Stomach (tissue), 7 donors: ENCODE measurements around a stretch of chr12.

DNA sequence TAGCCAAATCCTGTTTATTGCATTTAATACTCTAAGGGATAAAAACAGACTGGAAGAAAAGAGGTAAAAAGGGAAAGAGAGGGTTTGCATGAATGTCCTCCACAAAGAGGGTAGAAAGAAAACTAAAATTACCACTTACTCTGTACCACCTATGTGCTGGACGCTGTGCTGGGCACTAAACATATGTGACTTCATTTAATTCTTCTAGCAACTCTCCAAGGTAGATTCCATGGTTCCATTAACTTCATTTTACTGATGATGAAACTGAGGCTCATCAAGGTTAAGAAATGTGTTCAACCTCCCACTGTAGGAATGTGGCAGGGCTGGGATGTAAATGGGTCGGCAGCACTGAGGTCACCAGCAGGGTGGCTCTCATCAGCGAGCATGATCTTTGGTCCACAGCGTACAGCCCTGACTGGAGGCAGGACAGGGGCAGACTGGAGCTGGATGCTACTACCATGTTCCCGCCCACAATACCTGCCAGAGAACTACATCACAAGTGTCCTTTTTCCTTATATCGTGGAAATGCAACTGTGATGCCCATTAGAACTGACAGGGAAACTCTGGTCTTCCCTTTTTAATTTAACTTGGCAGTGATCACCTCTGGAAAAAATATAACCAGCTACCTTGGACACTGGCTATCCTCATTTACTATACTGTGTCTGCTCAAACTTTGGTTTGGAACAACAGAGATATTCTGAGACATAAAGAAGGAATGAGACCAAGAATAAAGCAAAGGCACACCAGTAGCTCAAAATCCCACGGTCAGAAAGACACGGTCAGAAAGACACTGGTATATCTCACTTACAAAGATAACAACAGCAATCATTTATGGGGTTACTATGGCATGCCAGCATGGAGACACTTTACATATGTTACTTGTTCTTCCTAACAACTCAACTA, 4.5 kb downstream of the APPL2 start:
- PRO-cap, result no peak
- RAMPAGE, long total RNA, 5 experiments, result start-site peak on the minus strand in 1 of 5 experiments, centred at position 622 of the sequence, 6 reads per replicate
- RRBS, result no CpG with 5 or more reads among the region's 8 CpGs

DNA sequence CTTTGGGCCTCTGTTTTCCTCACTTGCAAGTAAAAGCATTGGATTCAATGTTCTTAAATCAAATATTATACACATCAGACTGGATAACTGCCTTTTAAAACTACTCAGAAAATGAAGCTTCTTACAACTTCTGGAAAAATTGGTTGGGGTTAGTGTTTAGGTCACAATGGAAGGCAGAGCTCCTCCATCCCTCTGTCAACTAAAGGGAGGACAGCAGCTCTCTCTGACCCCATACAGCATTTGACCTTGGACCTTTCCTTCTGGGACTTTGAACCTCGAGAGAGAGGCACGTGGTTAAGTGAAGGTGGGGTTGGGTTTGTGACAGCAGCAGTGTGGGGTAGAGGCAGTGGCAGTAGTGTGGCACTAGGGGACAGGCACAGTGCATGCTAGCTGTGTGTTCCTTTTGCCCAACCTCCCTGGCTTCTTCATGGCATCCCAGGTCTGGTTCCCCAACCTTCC, 9.4 kb upstream of the C12orf75 start:
- PRO-cap, result no peak
- RAMPAGE, long total RNA, 5 experiments, result no peak in any of the 5 experiments
- RRBS, result no CpG with 5 or more reads among the region's 2 CpGs

- PRO-cap, result no peak
- RAMPAGE, long total RNA, 5 experiments, result no peak in any of the 5 experiments
- RRBS, result no CpG with 5 or more reads among the region's 3 CpGs
Observed at GRCh38 chr12:105352158-105352539, 21.7 kb downstream of the C12orf75 start.

- PRO-cap, result no peak
- RAMPAGE, long total RNA, 5 experiments, result no peak in any of the 5 experiments
- RRBS, result 11% methylated on average over 2 of the region's 6 CpGs
Observed at GRCh38 chr12:105459811-105460407, 129.4 kb downstream of the C12orf75 start.

GRCh38 chr12:106064535-106065027, 74.2 kb downstream of the NUAK1 start:
- PRO-cap, result no peak
- RAMPAGE, long total RNA, 5 experiments, result no peak in any of the 5 experiments
- RRBS, result no CpG with 5 or more reads among the region's 5 CpGs

DNA sequence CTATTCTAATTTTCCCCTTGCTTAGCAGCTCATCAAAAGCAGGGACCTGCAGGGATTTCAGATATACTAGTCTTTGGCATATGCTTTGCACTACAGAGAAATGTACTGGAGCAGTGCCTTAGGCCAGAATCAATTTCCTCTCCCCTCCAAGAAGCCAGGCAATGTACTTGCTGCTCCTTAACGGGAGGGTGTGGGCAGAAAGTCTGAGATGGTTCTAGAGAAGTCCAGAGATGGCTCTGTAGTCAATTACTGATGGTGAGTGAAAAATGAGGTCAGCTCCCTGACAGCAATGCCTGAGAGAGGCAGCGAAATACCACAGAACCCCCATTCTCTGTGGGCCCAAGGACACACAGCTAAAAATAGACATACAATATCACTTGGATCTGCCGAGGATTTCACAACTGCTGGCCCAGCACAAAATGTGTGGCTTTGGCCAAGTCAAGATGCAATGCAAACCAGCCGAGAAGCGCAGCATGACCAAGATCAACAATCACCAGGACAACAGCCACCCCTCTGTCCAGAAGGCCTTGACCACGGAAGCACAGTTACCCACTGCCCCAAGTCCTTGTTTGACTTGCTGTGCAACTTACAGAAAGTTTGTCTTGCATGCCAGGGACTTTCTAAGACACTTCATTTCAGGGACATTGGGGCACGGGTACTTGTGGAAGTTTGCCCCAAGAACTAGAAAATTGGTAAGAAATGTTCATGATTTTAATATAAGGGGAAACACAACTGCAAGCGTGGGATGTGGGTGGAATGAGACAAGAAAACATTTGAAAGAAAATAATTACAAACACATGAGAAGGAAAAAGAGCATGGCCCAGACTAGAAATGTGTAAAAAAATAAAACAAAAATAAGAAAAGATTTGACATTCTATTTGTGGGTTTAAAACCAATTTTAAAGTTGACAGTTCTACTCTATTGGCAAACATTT, 52.1 kb downstream of the CKAP4 start:
- PRO-cap, result no peak
- RAMPAGE, long total RNA, 5 experiments, result no peak in any of the 5 experiments
- RRBS, result no CpG with 5 or more reads among the region's 8 CpGs

DNA sequence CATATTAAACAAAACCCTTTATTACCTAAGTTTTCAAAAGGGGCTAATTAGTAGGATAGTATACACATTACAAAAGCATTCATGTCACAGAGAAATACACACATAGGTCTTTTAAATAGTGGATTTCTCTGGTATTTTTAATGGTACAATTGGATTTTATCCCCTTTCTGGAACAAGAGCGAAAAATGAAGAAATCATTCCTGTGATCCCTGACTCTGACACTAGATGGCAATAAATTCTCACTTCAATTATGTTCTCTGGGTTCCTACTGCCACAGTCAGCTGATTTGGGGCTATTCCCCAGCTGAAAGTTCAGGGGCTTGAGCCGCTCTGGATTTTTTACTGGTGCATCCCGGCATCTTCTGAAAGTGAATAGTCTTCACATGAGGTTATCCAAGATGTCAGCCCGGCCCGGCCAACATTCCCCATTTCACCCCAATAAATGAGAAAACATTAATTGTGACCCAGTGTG, 21.0 kb downstream of the CKAP4 start:
- PRO-cap, result no peak
- RAMPAGE, long total RNA, 5 experiments, result no peak in any of the 5 experiments
- RRBS, result 0% methylated on average over 1 of the region's 5 CpGs

DNA sequence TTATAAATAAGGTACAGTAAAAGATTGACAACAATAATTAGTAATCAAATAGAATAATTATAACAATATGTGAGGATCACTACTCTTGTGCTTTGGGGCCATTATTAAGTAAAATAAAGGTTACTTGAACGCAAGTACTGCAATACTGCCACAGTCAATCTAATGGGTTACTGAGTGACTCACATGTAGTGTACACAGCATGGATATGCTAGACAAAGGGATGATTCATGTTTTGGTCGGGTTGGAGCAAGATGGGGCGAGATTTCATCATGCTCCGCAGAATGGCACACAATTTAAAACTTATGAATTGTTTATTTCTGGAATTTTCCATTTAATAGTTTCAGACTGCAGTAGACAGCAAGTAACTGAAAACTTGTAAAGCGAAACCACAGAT, 14.1 kb upstream of the TCP11L2 start:
- PRO-cap, result no peak
- RAMPAGE, long total RNA, 5 experiments, result no peak in any of the 5 experiments
- RRBS, result no CpG with 5 or more reads among the region's 5 CpGs

DNA sequence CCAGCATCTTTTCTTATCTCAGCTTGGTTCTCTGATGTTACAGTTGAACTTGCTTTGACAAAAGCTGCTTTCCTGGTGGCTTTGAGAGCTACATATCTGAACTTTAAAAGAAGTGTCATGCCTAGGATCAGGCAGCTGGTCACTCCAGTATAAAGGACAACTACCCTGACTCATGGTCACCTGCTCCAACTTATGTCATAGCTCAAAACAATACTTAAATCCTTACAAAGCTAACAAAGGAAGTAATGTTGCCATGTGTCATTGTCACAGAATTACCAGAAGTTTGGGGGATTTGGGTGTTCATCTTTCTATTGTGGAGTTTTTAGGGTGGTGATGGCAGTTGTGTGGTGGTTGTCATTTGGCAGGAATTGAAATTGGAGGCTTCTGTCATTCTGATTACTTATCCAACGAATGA, 1.8 kb upstream of the TCP11L2 start:
- PRO-cap, result no peak
- RAMPAGE, long total RNA, 5 experiments, result no peak in any of the 5 experiments
- RRBS, result no CpG with 5 or more reads among the region's 1 CpG

DNA sequence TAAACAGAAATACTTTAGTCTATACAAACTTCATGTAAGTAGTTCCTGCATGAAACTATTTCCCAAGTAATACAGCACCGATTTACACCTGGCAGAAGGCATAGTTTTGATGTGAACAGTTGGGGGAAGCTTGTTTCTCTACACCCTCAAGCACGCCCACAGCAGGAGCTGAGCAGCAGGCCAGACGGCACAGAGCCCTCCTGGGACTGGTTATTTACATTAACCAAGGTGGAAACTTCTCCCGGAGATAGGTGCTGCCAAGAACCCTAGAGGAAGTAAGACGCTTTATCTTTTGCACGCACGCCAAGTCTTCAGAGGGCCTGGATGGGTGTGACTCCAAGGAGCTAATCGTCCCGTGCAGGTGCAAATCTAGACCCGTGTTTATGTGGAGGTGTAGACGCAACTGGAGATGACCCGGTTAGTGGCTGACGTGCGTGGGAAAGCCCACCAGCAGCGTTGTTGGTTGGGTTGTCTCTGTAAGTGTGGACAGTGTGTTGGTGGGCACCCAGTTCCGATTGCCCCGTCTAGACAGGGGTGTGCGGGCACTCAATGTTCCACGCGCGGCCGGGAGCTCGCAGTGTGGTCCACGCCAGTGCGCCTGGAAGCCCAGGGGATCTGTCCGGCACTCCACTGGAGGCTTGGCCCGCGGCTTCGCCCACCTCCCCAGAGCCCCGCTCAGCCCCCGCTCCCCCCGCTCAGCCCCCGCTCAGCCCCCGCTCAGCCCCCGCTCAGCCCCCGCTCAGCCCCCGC, 725 bp upstream of the TCP11L2 start:
- PRO-cap, result bidirectional peak, plus-strand start at position 314 of the sequence, minus-strand start at position 208 of the sequence; unidirectional peak, plus-strand start at position 577 of the sequence
- RAMPAGE, long total RNA, 5 experiments, result no peak in any of the 5 experiments
- RRBS, result 2% methylated on average over 5 of the region's 37 CpGs

GRCh38 chr12:106342324-106343356, 14.9 kb upstream of the POLR3B start:
- PRO-cap, result no peak
- RAMPAGE, long total RNA, 5 experiments, result no peak in any of the 5 experiments
- RRBS, result no CpG with 5 or more reads among the region's 10 CpGs

DNA sequence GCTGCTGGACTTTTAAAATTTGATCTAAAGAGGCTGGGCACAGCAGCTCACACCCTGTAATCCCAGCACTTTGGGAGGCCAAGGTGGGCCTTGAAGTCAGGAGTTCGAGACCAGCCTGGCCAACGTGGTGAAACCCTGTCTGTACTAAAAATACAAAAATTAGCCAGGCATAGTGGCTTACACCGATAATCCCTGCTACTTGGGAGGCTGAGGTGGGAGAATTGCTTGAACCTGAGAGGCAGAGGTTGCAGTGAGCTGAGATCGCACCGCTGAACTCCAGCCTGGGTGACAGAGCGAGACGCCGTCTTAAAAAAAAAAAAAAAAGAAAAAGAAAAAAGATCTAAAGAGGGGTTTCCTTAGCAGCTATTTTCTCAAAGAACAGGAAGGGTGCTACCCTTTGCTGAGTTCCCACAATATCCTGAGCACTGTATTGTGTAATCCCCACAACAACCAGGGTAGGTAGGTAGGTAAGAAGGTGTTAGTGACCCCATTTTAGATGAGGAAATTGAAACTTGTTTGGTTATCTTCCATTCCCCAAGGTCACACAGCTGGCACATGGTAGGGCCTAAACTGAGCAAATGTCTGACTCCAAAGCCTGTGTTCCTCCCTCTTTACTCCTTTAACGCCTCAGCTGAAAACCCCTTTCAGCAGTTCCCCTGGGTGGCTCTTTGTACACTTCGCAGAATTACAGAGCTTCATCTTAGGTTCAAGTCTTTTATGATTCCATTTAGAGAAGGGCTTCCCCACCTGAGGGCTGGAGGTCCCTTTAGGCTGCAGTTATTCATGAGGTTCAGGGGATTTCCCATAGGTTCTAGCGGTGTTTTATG, 26.6 kb upstream of the RIC8B start:
- PRO-cap, result no peak
- RAMPAGE, long total RNA, 5 experiments, result no peak in any of the 5 experiments
- RRBS, result no CpG with 5 or more reads among the region's 11 CpGs

DNA sequence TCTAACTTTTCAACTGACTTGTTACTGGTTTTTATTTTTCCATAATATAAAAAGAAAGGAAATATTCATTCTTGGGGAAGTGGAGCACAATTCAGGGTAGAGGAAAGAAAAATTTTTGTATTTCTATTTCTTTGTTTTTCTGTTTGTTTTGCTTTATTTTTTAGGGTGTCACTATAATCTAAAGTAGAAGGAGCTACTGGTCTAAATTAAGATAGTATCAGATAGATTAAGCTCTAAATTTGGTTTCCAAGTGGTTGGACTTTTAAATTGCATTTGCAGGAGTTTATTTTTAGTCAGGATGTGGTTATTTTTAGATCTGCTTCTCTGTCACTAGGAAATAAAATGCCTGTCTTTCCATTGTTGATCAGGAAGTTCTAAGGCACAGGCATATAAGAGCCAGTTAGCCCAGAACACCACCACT, 66.9 kb downstream of the RIC8B start:
- PRO-cap, result no peak
- RAMPAGE, long total RNA, 5 experiments, result no peak in any of the 5 experiments

GRCh38 chr12:107077044-107077354, 16.4 kb downstream of the CRY1 start:
- PRO-cap, result no peak
- RAMPAGE, long total RNA, 5 experiments, result no peak in any of the 5 experiments
- RRBS, result no CpG with 5 or more reads among the region's 1 CpG

DNA sequence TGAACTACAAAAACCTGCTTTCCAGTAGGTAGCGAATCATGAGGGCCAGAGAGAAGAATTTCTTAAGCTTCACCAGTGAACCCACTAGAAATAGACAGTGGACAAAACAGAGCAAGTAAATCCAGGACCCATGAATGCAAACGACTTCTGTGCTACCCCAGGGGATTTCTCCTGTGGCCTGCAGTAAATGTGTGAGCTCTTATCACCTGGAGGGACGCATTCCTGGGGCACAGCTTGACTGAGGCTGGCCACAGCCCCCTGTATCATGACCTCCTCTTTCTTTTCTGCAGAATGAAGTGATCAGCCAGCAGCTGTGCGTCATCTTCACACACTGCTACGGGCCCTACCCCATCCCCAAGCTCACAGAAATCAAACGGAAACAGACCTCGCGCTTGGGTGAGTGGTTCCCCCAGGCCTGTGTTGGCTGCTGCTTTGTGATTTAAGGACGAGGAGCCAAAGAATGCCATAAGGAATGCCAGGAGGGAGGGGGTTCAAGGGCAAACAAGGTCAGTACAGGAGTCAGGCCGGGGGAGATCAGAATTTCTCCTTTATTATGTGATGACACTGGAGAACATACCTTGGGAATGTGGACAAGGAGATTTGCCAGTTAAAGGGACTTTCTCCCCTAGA, 50.5 kb upstream of the PWP1 start:
- PRO-cap, result no peak
- RAMPAGE, long total RNA, 5 experiments, result no peak in any of the 5 experiments
- RRBS, result no CpG with 5 or more reads among the region's 10 CpGs

GRCh38 chr12:107660115-107660556, 25.5 kb upstream of the PWP1 start:
- PRO-cap, result no peak
- RAMPAGE, long total RNA, 5 experiments, result no peak in any of the 5 experiments
- RRBS, result no CpG with 5 or more reads among the region's 6 CpGs

- PRO-cap, result no peak
- RAMPAGE, long total RNA, 5 experiments, result no peak in any of the 5 experiments
- RRBS, result no CpG with 5 or more reads among the region's 10 CpGs
Observed at GRCh38 chr12:107660728-107661289, 24.8 kb upstream of the PWP1 start.

DNA sequence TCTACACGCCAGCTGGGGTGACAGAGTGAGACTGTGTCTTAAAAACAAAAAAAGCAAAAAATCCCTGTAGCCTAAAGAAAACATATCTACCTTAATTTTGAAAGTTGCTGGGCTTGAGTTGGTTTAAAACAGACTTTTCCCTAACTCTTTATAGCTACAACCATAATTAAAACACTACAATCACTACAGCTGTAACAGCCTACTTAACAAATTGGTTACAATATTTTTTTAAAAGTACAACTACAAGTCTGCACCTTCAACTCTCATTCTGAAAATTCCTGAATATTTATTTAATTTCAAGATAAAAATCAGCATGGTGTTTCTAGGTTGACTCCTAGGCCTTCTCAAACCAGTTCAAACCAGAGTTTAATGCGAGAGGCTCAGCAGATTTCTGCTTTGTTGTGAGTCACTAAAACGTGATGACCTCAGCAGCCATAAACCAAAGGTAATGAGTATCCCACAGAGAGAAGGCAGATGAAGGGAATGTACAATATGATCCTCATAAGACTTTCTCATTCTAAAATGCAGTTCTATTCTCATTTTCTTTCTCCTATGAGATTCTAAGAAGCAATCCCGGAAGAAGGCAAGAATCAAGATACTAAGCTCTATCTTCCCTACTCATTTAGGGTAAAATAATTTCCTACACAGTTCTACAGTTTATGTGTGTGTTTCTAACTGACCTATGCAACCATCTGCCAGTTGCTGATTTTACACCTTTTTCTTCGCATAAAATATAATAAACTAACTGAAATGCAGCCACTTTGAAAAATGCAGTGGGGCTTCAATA, 1.5 kb downstream of the PRDM4 start:
- PRO-cap, result unidirectional peak, plus-strand start at position 465 of the sequence
- RAMPAGE, long total RNA, 5 experiments, result no peak in any of the 5 experiments
- RRBS, result no CpG with 5 or more reads among the region's 5 CpGs

GRCh38 chr12:107780291-107780754, 5.8 kb downstream of the ASCL4 start:
- PRO-cap, result unidirectional peak, minus-strand start at chr12:107780470
- RAMPAGE, long total RNA, 5 experiments, result no peak in any of the 5 experiments
- RRBS, result no CpG with 5 or more reads among the region's 1 CpG

DNA sequence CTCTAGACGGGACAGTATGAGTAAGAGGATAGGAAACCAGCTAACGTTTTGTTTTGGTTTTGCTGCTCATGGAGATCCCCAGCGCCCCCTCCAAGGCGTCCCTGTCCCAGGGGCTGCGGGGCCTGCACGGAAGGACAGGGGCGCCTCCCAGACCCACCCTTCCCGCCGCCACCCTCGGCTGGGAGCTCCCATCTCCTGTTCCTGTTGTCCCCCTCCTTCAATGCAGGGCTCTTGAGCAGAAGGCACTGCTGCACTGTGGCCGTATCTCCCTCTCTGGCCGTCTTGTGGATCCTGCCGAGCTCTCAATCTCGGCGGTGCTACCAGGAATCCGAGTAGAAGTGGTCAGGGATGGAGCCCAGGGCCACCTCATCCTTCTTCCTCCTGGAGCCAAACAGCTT, 68.8 kb downstream of the ASCL4 start:
- PRO-cap, result no peak
- RAMPAGE, long total RNA, 5 experiments, result no peak in any of the 5 experiments
- RRBS, result no CpG with 5 or more reads among the region's 16 CpGs